Heart (tissue), 3 donors: ENCODE measurements around a stretch of chr1.

DNA sequence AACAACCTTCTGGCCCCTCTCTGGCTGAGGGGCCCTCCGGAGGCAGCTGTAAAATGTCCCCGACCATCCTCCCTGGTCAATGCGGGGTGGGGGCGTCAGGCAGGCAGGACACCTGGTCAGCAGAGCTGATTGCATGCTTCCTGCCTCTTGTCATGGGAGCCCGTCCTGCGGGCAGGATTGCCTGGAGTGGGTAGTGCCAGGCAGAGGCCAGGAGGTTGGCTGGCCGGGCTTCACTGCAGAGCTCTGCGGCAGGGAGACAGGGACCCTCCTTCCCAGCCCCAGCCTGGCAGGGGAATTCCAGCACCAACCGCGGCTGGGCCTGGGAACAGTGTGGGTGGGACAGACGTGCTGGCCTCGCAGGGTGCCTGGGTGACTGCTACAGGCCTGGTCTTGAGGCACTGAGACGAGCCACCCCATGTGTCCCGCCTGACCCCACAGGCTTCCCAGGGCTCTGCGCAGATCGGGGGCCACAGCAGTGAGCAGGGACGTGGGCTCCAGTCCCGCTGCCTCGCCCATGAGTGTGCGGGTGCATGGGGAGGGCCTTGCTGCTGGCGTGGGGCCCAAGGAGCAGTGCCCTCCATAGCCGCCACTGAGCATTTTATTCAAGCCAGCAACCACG lies 70.6 kb downstream of the MORN1 start:
- RAMPAGE, long total RNA, 2 experiments = no peak in any of the 2 experiments

DNA sequence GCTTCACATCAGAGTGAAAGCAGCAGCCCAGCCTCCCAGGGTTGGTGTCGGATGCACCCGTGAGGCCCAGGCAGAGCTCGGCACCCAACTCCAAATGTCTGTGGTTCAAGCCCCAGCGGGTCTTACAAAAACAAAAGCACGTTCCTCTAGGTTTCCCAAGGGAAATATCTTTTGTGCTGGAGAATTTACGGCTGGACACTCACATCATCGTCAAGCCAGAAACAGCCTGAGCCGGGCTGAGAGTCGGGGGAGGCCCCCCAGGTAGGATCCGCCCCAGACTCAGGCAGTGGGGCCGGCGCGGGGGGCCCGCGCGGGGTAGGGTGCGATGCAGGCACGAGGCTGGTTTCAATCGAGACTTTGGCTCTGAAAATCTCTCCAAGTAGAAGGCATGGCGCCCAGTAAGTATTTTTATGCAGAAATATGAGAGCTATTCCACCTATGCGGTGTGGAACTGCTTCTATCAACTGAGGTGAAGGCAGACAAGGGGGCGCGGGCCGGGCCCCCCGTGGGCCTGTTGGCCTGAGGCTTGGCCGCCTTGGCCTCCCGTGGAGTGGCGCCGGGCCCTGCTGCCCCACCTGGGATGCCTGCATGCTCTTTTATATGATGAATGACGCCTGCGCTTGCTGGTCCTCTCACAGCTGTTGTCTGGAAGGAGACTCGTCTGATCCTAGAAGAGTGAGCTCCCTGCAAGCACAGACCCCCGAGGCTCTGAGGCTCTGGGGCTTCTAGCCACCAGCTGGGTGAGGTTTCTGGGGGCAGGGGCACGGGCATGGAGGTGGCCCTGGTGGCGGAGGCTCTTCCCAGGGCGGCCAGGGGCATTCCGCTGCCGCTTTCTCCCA lies 36.4 kb downstream of the MORN1 start:
- RAMPAGE, long total RNA, 2 experiments = no peak in any of the 2 experiments

GRCh38 chr1:2360800-2361262 lies 30.5 kb downstream of the MORN1 start:
- RAMPAGE, long total RNA, 2 experiments = no peak in any of the 2 experiments

- RAMPAGE, long total RNA, 2 experiments = no peak in any of the 2 experiments
These were observed 10.7 kb upstream of the HES5 start for GRCh38 chr1:2540561-2541307.

DNA sequence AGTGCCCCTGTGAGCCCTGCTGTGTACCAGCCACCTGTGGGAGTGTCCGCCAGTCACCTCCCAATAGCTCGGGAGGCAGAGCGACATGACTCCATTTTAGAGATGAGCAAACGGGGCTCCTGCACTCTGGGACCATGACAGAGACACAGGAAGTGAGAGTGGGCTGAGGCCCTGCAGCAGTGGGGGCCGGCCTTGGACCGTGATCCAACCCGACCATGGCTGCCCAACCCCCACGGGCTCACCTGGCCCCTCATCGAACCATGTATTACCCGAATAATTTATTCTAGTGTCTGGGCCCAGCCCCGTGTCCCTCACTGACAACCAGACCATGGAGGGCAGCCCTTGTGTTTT lies 8.5 kb upstream of the TNFRSF14 start:
- RAMPAGE, long total RNA, 2 experiments = no peak in any of the 2 experiments

DNA sequence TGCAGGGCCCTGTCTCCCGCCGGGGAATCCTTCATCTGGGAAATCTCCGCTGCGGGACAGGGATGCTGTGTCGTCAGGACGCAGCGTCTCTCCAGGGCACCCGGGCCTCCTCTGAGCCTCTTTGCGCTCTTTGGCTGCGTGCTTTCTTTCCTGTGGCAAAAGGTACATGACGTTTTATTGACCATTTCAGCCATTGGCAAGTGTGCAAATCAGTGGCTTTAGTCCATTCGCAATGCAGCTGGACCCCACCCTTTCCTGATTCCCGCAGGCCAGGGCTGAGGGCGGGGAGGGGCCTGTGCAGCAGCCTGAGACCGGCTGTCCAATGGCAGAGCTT lies 6.1 kb upstream of the TNFRSF14 start:
- RAMPAGE, long total RNA, 2 experiments = no peak in any of the 2 experiments

DNA sequence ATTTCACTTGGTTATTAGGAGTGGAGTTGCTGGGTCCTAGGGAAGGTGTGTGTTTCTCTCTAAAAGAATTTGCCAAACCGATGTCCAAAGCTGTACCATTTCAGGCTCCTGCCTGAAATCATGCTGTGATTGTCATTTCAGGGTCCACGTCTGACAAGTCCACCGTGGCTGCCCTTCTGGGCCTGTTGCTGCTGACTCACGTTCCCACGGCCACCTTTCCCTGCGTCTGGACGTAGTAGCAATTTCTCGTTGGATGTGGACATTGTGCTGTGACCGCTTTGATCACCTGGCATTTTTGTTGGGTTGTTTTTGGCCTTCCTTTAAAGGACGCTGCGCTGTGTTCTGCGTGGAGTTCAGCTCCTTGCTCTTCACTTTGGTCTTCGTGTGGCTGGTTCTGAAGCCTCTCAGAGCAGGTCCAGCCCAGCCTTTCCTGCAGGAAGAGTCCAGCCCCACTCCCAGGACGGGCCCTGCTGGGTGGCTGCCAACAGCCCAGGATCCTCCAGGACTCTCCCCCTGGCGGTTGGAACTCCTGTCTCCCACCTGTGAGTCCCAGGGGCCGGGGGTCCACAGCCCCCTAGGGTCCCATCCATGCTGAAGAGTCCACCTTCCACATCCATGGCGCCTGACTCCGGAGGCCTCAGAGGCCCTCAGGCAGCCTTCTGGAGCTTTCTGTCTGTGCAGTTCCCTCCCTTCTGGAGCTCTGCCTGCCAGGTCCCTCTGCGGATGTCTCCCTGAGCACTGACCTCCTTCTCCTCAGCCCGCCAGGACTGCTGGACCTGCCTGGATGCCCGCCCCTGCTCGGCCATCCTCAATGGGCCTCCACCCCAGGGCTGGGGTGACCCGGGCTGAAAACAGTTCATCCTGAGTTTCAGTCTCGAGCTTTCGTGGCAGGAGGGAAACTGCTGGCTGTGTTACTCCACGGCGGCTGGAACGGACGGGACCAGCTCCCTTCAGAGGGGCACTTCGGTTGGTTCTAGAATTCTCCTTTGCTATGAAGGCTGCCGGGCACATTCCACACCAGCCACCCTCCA lies 4.6 kb upstream of the TNFRSF14 start:
- RAMPAGE, long total RNA, 2 experiments = start-site peak on the minus strand in 2 of 2 experiments, centred at positions 366 to 400 of the sequence, 7 to 28 reads per replicate

- RAMPAGE, long total RNA, 2 experiments = no peak in any of the 2 experiments
These were observed 3.1 kb upstream of the PRXL2B start for GRCh38 chr1:2583262-2584148.

GRCh38 chr1:2592638-2593169 lies 6.1 kb downstream of the PRXL2B start:
- RAMPAGE, long total RNA, 2 experiments = no peak in any of the 2 experiments

DNA sequence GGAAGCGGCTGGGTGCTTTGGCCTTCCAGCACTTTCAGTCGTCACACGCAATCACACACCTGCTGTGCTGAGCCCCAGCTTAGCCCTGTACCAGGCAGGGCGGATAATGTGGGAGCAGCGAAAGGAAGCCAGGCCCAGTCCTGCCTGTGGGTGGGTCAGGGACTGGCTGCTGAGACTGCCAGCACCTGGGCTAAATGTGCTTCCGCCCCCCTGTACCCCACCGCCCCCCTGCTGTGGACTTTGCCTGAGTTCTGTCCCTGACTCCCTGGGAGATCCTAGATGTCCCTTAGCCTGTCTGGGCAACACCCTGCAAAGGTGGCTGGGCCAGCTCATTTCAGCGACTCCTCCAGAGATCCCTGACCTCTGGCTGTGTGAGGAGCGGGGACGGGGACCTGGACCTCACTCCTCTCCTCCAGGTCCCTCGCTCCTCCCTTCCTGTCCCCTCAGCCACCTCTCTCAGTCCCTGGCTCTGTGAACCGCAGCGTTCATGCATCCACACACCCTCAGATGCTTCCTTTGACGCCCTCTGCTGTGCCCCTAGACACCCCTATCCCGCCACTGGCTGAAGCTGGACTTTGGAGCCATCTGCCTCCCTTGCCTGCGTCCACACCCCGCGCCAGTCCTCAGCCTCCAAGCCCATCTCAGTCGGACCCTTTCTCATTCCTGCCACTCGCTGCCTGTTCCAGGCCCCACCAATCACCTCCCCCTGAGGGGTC lies 1.5 kb downstream of the MMEL1 start:
- RAMPAGE, long total RNA, 2 experiments = no peak in any of the 2 experiments

GRCh38 chr1:3133504-3134604 lies 64.9 kb downstream of the PRDM16 start:
- RAMPAGE, long total RNA, 2 experiments = no peak in any of the 2 experiments

- RAMPAGE, long total RNA, 2 experiments = no peak in any of the 2 experiments
These were observed 127.6 kb downstream of the PRDM16 start for GRCh38 chr1:3196524-3197083.

GRCh38 chr1:3313525-3314048 lies 140.9 kb upstream of the ARHGEF16 start:
- RAMPAGE, long total RNA, 2 experiments = start-site peak on the minus strand in 2 of 2 experiments, at chr1:3313652-3313837 at its widest, 13 to 15 reads per replicate

DNA sequence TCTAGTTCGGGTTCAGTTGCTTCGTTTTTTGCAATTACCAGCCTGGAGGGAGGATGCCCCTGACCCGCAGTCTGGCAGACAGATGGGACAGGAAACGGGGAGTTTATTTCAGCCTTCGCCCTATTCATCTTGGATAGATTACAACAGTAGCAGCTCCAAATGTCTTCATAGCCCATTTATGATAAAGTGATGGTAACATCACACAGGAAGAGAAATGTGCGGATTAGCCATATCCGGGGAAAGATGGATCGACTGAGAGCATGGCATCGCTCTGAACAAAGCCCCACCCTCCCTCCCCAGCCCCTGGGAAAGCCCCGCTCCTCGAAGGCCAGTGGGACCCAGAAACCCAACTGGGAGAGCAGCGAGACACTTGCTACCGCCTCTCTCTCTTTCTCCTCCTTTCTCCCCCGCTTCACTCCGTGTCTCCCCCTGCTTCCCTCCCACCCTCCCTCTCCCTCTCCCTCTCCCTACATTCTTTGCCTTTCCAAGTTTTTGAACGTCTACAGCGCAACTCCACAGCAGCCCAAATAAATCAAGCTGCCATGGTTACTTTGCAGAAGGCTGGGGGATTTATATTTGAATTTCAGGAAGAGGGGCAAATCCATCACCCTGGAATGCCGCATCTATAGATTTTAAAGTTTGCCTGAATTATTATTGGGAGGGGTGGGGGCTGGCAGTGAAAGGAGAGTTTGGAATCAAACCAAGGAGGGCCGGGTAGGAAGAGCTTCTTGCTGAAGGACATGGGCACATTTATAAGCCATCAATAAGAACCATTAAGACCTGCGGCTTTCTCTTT lies 139.5 kb upstream of the ARHGEF16 start:
- RAMPAGE, long total RNA, 2 experiments = no peak in any of the 2 experiments

- RAMPAGE, long total RNA, 2 experiments = no peak in any of the 2 experiments
These were observed 87.8 kb upstream of the ARHGEF16 start for GRCh38 chr1:3366525-3367208.

DNA sequence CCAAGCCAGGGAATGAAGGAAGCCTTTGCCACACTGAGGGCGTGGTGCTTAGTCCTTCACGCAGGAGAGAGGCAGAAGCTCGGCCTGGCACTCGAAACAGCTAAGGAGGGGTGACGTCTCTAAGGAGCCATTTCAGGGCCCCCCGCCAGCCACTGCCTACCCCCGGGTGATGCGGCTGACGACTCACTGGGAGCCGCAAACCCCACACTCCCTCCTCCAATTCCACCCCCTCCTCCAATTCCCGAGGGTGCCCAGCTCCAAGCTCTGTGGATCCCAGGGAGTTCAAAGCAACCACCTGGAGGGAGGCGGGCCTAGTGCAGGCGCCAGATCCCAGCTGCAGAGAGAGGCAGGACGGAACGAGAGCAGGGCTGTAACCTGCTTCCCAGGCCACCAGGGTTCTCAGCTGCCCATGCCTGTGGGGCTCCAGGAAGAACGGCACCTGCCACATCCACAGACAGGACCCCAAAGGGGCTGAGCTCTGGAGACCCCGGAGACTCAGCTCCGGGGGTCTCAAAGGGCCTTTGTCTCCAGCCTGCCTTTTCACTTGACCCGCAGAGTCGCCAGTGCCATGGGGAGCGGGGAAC lies 75.8 kb downstream of the ARHGEF16 start:
- RAMPAGE, long total RNA, 2 experiments = no peak in any of the 2 experiments

DNA sequence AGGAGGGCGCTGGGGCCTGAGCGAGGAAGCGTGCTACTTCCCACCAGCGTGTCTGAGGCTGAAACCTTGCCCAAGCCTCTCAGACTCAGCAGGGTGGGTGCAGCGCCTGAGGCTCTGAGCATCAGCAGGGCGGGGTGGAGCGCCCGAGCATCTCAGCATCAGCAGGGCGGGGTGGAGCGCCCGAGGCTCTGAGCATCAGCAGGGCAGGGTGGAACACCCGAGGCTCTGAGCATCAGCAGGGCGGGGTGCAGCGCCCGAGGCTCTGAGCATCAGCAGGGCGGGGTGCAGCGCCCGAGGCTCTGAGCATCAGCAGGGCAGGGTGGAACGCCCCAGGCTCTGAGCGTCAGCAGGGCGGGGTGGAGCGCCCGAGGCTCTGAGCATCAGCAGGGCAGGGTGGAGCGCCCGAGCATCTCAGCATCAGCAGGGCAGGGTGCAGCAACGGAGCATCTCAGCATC lies 9.6 kb downstream of the WRAP73 start:
- RAMPAGE, long total RNA, 2 experiments = no peak in any of the 2 experiments

- RAMPAGE, long total RNA, 2 experiments = no peak in any of the 2 experiments
These were observed 728 bp downstream of the SMIM1 start for GRCh38 chr1:3773090-3773863.

GRCh38 chr1:3787126-3787727 lies 9.1 kb downstream of the LRRC47 start:
- RAMPAGE, long total RNA, 2 experiments = no peak in any of the 2 experiments

- RAMPAGE, long total RNA, 2 experiments = no peak in any of the 2 experiments
These were observed 26.1 kb downstream of the CEP104 start for GRCh38 chr1:3830954-3831327.